Metastatic Lung Carcinoma in the Adrenal Gland (tissue), 1 donor: ENCODE measurements around a stretch of chr5.

GRCh38 chr5:113218196-113218507 lies 216.6 kb downstream of the TSSK1B start:
- PRO-cap: no peak

GRCh38 chr5:113487423-113487753 lies 865 bp downstream of the MCC start:
- PRO-cap: no peak

DNA sequence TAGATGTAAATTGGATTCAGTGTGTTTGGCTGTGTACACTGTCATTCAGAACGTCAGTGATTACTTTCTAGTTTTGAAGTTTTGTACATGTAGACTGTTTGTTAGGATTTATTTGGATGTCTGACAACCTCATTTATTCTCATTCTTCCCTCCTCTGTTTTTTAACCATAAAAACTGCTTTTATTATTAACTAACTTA lies 31.4 kb downstream of the KCNN2 start:
- PRO-cap: no peak

DNA sequence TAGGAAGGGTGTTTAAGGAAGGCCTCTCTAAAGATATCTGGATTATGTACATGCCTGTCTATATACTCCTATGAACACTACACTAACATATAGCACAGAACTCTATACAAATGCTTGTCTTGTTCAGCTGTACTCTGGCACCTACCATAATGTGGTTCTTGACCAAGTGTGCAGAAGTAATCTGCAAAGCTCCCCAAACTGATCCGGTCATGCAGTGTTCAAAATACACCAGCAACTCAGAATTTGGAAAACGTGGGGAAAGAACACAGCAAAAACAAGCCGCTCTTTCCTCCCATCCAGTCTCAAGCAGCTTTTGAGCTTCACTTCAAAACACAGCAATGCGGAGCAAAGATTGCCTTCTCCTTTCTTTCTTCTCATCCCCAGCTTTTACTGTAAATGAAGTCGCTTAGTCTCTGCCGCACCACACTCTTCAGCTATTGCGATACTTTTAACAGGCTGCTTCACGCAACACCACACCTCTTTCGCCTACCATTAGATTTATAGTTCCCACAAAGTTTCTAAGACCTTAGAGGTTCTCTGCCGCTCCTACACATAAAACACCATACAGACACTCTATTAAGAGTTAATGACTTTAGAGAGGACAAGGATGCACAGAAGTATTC lies 828 bp downstream of the PGGT1B start:
- PRO-cap: no peak

DNA sequence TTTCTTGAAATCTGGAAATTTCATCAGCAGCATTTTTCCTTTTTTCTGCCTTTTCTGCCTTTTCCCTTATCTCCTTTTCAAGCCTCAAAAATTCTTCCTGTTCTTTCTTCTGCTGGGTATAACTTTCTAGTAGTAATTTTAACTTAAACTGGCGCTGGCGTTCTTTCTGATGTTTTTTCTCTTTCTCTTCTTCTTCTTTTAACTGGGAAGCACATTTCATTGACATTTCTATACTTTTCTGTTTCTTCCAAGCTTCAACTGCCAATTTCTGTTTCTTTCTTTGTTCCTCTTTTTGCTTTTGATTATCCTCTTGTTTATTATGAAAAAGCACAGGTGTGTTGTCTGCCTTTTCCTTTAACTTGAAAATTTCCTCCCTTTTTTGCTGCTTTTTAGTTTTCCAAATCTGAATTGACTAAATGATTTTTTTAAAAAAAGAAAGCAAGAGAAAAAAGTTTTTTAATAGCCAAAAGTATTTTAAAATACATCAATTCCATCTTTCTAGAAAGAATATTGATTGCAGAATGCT lies 8.6 kb upstream of the PGGT1B start:
- PRO-cap: no peak

GRCh38 chr5:115275114-115275709 lies 12.5 kb upstream of the PGGT1B start:
- PRO-cap: no peak

DNA sequence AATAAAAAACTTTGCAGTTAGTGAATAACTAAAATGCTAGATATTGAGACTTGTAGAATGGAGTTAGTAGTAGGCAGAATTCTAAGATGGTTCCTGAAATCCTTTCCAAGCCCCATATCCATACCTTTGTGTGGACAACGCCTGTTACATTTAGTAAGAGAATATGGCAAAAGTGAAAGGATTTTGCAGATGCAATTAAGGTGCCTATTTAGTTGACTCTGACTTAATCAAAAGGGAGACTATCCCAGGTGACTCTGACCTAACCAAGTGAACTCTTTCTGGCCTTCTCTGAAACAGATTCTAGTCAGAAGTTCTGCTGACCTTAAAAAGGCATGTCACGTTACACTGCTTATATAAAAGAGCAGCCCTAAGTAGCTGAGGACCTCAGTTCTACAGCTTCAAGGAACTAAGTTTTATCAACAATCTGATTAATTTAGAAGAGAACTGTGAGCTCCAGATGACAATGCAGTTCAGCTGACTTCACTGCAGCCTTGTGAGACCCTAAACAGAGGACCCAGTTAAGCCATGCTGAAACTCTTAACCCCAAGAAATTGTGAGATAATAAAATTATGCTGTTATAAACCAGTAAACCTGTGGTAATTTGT lies 5.7 kb upstream of the TICAM2 start:
- PRO-cap: no peak

GRCh38 chr5:115626305-115626458 lies 346 bp upstream of the TMED7 start:
- PRO-cap: bidirectional peak, plus-strand start at chr5:115626350, minus-strand start at chr5:115626036

- PRO-cap: no peak
Measured at GRCh38 chr5:115634239-115634991, 8.6 kb upstream of the TMED7 start.

GRCh38 chr5:115647954-115648507 lies 22.2 kb upstream of the TMED7 start:
- PRO-cap: no peak

GRCh38 chr5:115708921-115709425 lies 83.1 kb upstream of the TMED7 start:
- PRO-cap: no peak

- PRO-cap: no peak
Measured at GRCh38 chr5:115801945-115802461, 14.5 kb downstream of the CDO1 start.

DNA sequence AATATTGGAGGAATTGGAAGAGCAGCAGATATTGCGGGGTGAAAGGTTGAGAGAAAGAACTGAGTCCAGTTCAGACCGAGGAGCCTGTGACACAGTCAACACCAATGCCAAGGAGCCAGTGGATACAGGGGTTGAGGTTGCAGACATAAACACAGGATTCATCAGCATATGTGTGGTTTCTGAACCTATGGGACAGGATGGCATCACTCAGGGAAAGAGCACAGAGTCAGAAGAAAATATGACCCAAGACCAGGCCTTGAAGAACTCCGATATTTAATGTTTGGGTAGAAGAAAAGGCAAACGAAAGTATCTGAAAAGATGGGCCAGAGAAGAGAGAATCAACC lies 5.8 kb upstream of the LVRN start:
- PRO-cap: no peak

GRCh38 chr5:116374312-116374825 lies 200.3 kb downstream of the SEMA6A start:
- PRO-cap: no peak

GRCh38 chr5:116447296-116447761 lies 127.3 kb downstream of the SEMA6A start:
- PRO-cap: no peak

DNA sequence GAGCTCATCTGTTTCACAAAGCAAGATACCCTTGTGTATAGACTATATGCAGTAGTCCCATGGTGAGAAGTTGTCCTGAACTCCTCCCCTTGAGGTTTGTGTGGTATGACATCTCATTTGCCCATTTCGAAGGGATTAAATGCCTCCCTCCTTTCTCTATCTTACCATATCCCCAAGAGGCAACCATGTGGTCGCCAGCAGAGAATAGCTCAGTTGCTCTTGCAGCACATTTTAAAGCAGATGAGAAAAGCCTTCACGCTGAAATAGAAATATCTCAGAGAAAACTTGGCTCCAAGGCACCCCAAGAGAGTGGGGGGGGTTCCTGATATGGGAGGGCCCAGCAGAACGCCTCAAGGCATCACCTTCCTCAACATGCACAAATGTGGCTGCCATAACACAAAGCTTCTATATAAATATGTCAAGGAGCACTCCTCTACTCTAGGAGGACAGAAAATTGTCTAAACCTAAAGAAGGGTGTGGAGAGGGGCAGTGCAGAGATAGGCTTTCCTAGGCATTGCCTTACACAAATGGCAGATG lies 4.5 kb downstream of the SEMA6A start:
- PRO-cap: no peak

DNA sequence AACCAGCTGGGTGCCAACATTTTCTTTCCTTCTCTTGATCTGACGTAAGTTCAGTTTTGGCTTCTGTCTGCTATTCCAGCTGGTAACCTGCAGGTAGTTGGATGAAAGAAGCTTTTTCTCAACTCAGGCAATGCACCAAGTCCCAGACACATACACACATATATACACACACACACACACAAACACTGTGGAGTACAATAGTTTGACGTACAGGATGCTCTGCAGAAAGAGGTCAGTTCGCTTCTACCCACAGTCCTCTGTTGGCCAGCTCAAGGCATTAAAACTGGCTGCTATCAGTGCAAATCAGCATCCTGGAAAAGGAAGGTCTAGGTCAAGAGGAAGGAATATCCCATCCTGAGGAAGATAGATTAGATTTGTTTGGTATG lies 214.3 kb upstream of the SEMA6A start:
- PRO-cap: no peak

DNA sequence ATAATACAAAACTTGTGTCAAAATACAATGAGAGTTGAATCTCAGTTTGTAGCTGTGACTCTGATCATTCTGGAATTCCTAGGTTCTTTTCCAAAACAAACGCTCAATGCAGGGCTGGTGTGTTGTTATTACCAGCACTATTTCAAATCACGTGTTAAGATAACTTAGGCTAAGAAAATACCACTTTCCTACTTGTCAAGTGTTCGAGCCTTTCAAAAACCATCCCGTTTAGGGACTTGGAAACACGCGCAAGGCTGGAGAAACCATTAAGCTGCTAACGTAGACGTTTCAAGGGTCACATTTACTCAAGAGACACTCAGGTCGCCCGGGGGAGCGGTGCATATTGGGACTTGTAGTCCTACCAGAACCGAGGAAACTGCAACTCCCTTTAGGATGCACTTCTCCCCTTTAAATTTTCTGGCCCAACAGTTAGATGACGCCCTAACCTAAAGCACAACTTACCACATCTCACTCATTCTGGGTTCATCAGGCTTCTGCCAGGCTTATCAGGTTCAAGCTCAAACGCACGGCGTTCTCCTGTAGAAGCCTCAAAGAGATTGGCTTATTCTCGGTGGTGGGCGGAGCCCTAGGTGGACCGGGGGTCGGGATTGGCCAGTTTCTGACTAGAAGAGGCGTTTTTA lies 423 bp upstream of the DMXL1 start:
- PRO-cap: bidirectional peak, plus-strand start outside the sequence, minus-strand start at position 479 of the sequence

- PRO-cap: no peak
Measured at GRCh38 chr5:119140899-119141405, 70.1 kb downstream of the DMXL1 start.

GRCh38 chr5:119275742-119276194 lies 80.1 kb upstream of the TNFAIP8 start:
- PRO-cap: no peak